ENCODE measurements around a stretch of chr2.

GRCh38 chr2:2331827-2332429, 853 bp upstream of the MYT1L start:
- PRO-cap, 2 experiments = no peak in any of the 2 experiments

DNA sequence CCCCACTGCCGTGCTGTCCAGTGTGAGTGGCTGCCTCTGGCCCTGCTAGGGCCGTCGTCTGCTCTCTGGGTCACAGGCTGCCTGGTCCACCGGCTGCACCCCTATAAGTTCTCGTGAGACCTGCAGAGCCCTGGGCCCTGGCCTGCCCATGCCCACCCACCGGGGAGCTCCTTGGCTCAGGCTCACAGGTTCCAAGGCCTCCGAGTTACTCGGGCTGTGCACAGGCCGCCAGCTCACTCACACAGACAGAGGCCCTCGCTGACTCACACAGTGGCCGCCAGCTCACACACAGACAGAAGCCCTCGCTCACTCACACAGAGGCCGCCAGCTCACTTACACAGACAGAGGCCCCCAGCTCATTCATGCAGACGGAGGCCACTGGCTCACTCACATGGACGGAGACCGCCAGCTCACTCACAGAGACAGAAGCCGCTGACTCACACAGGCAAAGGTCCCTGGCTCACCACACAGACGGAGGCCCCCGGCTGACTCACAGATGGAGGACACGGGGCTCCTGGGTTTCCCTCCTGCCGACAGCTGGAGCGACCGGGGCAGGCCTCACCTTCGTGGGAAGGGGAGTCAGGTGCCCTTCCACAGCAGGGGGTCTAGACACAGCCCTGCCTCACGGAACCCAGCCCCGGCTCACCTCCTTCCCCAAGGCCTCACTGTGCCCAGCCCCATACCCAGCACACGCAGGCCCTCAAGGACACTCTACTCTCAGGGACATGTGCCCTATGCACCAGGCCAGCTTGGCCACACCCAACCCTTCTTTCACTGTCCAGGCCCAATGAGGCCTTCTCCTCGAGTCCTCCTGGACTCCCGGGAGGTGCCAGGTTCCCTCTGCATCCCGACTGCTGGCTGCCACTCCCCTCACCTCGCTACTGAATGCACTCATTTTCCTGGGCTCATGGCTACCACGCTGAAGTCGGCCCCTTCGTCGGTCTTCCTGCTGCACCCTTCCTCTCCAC, 334.3 kb upstream of the MYT1L start:
- PRO-cap, 2 experiments = no peak in any of the 2 experiments

GRCh38 chr2:3127208-3128294, 250.1 kb downstream of the EIPR1 start:
- PRO-cap, 2 experiments = peak in 1 of 2 experiments; most common plus-strand start chr2:3127783 (in 1); most common minus-strand start chr2:3127661 (in 1)

GRCh38 chr2:3459454-3460034, 59.8 kb downstream of the ADI1 start:
- PRO-cap, 2 experiments = peak in 2 of 2 experiments; most common plus-strand start chr2:3459879 (in 1); most common minus-strand start chr2:3459773 (in 2)

- PRO-cap, 2 experiments = no peak in any of the 2 experiments
Observed at GRCh38 chr2:3575455-3576389, 662 bp downstream of the RPS7 start.

DNA sequence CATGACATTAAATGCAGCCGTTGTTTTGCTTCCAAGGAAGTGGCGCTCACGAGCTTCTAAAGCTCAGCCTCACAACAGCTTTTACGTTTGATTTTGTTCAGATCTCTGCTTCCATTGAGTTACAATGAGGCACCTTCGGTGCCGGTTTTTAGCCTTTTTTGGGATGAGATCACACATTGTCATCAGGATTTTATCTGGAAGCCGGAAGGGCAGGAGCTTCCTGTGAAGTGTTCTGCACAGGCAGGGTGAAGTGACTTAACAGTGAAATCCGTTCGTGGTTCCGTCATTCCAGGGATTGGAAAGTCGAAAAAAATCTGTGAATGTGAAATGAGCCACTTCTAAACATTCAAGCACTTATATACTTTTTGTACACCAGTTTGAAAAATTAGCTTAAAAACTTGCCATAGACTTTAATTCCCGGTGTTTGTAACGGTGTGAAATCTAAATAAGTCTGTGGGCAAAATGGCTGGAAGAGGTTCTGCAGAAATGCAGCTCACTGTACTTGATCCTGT, 209.9 kb downstream of the DCDC2C start:
- PRO-cap, 2 experiments = peak in 2 of 2 experiments; most common plus-strand start position 223 of the sequence (in 1); most common minus-strand start position 123 of the sequence (in 2)

DNA sequence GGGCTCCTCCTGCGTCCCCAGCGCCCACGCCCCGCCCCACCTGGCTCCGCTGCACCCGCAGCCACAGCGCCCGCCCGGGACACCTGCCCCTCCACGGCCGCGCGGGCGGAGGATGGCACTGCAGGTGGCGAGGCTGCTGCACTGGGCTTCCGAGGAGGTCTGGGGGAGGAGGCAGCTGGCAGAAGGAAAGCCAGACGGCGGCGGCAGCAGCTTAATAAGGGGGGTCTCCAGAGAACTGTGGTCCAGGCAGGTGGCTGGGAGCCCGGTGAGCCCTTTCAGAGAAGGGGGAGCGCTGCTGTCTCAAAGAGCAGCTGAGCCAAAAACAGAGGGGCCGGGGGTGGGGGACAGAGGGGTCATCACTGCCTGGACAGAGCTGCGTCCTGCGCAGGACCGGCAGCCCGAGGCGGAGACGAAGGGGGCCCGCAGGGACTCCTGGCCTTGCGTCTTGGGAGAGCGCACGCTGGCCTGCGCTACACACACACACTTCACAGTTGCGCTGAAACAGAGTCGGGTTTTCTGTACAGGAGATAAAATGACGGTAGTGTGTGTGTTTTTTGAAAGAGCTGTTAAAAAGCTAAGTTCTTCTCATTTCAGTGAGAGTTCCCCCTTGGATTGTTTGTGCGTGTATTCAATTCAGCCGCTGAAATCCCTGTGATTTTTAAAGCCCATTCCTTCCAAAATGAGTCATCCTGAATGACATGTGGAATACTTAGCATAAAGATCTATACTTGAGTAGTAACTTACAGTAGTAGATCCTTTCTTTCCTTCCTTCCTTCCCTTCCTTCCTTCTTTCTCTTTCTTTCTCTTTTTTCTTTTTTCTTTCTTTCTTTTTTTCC, 18.5 kb upstream of the SOX11 start:
- PRO-cap, 2 experiments = no peak in any of the 2 experiments

DNA sequence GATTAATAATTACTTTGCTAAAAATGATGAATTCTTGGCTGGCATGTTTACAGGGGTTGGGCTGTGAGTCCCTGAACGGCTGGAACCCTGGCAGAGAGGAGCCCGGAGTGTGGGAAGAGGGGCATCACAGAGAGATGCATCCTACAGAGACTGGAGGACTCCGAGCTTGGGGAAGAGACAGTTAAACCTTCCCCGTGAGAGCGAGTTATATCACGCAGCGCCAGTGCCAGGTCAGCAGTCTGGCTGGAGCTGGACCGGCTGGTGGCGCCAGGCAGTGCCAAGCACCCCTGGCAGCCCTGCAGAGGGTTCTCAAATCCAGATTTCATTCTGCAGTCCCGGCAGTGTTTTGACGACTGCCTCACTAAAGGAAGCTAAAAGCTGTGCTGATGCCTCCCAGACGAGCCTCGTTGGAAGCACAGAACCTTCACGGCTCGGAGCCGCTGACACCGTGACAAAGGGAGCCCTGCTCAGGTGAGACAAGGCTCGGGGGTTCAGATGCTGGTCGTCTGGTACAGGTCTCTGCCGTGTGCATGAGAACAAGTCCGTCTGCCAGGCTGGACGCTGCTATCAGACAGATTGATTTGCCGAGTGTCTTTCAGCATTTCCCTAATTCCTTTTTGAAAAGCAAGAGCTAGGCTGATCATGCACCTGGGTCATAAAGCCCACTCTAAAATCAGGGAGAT, 240.4 kb downstream of the SOX11 start:
- PRO-cap, 2 experiments = peak in 1 of 2 experiments; most common plus-strand start position 341 of the sequence (in 1)

DNA sequence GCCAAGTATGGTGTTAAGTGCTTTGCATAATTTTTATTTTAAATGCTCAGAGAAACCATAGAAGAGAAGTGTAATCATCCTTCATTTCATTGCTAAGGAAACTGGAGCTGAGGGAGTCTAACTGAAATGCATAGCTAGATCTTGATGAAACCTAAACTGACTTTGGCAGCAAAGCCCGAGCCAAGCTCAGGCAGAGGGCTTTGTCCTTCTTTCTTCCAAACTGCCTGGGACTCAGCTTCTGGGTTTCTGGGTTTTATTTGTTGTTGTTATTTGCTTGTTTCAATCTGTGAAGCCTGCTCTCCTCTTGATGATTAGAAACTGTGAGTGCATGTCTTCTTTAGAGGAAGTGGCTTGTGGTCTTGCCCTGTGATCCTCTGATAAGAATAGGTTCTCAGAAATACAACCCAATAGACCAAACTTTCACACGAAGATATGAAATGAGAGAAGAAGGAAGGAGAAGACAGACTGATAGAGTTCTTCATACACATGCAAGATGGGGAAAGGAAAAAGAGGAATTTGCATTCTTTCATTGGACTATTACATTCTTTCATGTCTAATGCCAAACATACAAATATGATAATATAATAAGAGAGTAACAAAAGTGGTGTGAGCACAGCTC, 7.5 kb upstream of the RNF144A start:
- PRO-cap, 2 experiments = no peak in any of the 2 experiments

DNA sequence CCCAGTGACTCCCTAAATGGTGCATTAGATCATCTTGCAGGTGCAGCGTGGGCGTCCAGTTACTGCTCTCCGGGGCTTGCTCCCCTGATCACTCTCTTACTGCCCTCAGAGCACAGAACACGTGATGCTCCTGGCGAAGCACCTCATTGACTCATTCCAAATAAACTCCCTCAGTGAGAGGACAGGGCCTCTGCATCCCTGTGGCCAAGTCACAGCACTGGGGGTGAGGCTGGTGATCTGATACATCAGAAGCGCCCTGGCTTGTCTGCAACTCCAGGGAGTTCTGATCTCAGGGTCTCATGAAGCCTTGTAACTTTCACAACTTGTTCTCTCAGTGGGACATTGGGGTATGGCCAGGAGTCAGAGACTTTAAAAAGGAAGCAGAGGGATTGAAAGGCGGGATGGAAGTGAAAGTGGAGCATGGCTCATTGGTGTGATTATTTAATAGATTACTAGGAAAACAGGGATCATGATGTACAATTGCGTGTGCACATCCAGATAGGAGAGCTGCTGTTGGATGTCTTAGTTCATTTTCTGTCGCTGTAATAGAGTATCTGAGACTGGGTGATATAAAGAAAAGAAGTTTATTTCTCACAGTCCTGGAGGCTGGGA, 41.8 kb downstream of the RNF144A start:
- PRO-cap, 2 experiments = no peak in any of the 2 experiments

DNA sequence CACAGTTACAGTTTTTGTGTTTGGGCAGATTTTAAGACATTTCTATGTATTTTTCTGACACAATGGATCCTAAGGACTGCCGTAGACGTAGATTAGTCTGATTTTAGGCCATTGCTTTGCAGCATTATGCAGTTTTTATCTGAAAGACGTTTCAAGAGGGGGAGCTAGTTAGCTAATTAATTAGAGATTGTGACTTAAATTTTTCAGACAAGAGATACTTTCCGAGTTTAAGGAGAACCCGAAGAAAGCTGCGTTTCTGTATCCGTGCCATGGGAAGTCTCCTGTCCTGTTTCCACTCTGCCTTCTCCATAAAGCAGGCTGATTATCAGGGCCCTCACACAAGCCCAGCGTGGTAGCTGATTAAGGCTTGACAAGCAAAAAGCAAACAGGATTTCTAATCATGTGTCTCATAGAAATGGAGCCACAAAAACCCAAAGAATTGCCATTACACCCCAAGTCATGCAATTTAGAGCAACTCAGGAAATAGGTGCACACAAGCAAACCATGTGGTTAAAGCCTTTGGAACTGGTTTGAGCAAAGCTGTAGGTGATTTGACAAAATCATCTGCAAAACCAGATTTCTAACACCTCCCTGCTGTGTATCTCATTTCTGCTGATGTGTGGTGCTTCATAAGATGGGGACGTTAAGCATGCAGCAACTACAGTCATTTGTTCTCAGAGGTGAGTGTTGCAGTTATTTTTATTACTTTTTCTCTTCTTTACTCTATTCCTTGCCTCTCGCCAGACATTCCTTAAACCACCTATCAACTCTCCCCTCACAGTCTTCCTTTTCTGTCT, 808.2 kb downstream of the RNF144A start:
- PRO-cap, 2 experiments = no peak in any of the 2 experiments

DNA sequence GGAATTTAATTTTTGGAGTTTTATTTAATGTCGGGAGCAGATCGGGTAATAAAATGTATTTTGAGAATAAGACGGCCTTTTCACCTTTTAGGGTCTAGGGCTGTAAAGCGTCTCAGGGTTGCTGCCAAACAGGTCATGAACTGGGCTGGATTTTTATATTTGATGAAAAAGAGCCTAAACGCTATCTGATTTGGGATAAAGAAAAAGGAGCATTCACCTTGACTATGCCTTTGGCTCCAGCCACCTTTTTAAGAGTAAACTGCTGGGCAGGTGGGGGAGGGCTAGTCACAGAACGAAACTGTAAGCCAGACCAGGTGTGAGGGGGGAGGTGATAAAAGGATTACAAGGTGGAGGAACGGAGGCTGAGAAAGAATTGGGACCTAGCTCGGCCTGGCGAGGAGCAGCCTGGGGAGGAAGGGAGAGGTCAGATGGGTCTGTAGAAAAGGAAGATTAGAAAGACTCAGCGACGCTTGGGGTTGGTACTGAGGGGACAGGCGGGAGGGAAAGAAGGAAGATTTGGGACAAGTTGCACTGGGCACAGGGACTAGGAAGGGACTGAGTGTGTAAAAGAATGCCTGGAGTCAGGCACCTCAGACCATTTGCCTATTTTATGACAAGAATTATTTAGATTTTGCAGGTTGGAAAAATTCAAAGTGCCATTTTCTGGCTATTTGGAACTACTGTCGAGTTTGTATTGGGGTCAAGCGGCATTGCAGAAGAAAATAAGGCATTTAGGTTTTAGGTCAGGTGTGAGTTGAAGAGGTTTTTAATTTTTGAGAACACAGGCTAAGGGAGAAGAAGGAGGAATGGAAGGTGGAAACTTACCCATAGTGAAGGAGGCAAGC, 805.3 kb upstream of the ID2 start:
- PRO-cap, 2 experiments = no peak in any of the 2 experiments

DNA sequence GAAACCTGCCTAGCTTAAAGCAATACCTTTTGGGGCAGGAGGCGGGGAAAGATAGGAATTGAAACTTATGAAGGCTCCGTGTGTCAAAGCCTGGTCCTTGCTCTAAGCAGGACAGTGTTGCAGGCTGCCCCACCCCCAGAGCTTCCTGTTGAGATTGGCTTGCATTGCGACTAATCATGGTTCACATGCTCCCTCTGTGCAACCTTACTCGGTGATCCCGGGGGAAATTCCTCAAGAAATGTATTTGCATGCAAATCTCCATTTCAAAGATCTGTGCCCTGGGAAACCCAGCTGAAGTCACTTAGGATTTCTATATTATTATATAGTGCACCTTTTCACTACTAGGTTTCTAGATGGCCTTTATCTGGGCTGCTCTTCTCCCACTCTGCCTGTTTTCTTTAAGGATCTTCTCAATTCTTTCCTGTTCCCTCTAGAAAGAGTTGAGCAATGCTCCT, 802.7 kb upstream of the ID2 start:
- PRO-cap, 2 experiments = no peak in any of the 2 experiments

- PRO-cap, 2 experiments = no peak in any of the 2 experiments
Observed at GRCh38 chr2:8302000-8302563, 379.8 kb upstream of the ID2 start.

DNA sequence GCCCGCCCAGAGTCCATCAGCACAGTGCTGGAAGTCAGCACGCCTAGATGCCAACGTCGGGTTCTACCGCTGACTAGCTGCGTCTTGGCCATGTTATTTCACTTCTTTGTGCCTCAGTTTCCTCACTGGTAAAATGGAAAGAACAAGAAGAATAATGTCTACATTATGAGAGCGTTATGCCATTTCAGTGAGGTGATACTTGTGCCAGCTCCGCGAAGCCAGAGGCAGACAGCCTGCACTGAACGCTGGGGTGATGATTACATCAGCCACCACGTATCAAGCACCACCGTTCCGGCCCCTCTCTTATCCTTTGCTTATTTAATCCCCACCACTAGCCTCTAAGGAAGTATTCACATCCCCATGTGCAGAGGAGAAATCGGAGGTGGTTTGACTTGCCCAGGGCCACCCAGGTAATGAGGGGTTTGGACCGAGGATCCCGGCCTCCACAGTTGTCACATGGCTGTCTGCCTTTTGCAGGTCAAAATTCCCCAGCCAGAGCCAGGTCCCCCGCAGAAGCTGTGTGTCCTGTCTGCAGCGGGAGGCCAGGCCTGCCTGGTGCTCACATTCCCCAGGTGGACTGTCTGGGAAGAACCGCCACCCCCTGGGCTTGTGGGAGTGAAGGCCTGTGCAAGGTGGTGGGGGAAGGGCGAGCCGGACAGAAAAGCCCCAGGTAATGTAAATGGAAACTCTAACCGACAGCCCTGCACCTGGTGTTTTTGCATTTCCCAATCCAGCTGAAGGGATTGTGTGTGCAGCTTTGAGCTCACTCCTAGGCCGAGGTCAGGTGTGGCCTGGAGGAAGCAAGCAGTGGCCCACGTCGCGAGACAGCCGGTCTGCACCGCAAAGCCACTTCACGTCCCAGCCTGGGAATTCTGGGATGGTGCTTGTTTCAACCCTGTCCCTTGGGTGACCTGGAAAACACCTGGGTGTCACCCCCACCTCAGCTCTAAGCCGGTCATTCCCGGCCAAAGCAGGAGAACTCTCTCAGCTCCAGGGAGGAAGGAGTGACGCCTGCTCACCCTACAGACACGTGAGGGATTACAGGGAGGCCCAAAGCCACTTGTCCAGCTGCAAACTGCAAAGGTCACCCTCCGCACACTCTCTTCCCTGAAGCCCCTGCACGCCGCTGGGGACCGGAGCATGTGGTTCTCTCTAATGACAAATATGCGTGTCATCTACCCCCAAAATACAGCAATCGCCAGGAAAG, 108.4 kb upstream of the ID2 start:
- PRO-cap, 2 experiments = no peak in any of the 2 experiments

DNA sequence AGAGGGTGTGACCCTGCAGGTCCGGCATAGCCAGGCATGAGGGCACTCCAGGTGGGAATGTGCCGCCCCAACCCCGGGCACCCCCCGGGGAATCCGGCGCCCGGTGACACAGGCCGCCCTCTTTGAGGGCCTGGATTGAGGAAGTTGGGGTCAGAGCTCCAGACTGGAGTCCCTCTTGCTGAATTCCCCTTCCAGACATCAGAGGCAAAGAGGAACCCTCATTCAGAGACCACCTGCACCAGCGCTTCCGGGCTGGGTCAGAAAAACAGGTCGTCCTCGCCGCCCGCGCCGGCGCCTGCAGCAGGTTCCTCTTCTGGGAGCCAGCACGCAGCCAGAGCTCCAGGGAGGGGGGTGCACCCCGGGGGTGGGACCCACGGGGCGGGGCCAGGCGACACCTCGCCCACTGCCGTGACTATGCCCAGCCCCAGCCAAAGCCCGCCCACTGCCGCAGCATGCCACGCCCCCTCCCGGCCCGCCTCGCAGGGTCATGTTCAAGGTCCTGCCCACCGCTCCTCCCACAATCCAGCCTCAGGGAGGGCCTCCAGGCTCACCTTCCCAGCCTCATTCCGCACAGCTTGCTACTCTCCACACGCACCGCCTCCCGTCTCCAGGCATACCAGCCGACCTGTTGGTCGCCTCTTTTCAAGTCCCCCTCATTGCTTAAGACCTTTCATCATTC, 98.2 kb upstream of the ID2 start:
- PRO-cap, 2 experiments = peak in 2 of 2 experiments; most common plus-strand start position 520 of the sequence (in 1); most common minus-strand start position 299 of the sequence (in 1)

DNA sequence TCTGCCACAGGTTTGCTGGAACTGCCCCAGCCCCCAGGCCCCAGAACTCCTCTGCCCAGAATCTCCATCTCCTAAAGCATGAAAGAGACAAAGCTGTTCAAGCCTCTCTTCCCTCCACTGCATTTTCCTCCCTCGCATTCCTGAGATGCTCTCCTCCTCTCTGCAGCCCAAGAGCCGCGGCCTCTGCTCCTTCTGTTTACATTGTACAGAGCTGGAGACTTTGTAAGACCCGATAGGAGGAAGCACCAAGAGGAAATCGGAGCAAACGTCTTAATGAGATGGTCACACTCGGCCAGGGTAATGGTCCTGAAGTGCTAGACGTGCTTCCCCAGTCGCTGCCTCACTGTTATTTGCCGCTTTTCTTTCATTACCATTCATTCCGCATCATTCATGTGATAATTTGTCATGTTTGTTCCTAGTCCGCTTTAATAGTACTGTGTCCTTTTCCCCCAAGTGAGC, 45.1 kb upstream of the ID2 start:
- PRO-cap, 2 experiments = no peak in any of the 2 experiments

DNA sequence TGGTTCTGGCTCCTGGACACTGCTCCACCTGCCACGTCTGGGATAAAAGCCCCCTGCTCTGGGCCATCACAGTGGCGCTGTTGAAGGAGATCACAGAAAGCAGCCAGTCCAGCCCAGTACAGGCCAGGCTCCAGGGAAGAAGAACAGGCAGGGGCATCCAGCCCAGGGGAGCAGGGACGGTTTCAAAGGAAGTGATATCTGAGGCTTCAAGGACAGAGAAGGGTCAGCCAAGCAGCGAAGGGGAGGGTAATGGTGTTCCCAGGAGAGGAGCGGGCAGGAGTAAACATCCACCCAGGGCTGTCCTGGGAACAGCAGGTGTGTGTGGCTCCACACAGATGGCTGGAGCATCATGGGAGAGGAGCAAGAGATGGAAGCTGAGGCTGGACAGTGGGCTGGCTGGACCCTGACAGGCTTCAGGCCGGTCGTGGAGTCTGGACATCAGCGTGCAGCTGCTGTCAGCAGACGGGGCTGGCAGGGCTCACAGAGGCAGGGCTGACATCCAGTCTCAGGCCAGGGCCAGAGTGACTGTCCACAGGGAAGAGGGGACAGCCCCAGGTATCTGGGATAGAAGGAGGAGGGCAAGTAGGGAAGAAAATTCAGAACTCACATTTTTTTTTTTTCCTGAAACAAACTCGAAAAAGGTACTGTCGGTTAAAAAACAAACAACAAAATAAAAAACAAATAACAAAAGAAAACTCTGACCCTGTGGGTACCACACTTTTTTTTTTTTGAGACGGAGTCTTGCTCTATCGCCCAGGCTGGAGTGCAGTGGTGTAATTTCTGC, 21.7 kb upstream of the ID2 start:
- PRO-cap, 2 experiments = no peak in any of the 2 experiments

DNA sequence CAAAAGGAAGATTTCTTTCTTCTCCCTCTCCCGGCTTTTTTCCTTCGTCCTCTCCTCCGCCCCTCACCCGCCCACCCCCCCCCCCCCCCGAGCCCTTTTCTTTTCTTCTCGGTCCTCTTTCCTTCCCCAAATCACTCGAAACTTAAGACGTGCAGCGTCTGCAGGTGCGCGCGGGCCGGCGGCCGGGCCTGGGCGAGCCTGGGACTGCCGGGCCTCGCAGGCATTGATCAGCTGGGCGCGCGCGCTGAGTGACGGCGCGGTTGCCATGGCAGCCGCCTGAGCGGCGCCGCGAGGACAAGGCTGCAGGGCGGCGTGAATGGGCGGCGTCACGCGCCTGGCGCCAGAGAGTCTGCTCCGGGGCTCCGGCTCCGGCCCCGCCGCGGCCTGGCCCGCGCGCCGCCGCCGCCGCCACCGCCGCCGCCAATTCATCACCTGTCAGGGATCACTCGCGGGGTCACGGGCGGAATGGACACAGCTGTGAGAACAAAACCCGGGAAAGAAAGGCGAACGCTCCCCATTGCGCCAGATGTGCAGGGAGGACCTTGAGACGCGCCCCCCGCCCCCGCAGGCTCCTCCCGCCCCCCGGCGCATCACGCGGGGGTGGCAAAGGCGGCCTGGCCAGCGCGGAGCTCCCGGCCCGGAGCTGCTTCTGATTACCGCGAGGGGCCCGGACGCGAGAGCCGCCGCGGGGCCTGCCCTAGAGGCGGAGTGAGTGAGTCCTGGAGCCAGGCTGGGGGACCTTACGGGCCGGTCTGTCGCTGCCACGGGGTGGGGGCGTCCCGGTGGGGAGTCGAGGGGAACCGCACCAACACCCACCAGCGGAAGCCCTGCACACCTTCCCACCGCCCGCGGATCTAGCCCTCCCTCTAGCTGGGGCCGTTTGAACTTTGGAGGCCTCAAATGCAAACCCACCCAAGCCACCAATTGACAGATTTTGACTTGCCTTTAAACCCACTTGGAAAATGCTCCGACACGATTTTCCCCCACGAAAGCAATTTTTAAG, 2.9 kb upstream of the ID2 start:
- PRO-cap, 2 experiments = peak in 2 of 2 experiments; most common plus-strand start position 343 of the sequence (in 2); most common minus-strand start position 206 of the sequence (in 2)

- PRO-cap, 2 experiments = peak in 2 of 2 experiments; most common plus-strand start chr2:8680191 (in 1); most common minus-strand start chr2:8680337 (in 1)
Observed at GRCh38 chr2:8680090-8680848, 1.6 kb upstream of the ID2 start.

Data from heart right ventricle (tissue), 2 donors.